T47D (cell line): ENCODE results near the gene TPST2.

GRCh38 chr22:24985157-24985390, 32.6 kb downstream of the KIAA1671 start:
- RRBS = no CpG with 5 or more reads among the region's 5 CpGs

GRCh38 chr22:25006452-25007092, 54.1 kb downstream of the KIAA1671 start:
- RRBS = no CpG with 5 or more reads among the region's 7 CpGs

DNA sequence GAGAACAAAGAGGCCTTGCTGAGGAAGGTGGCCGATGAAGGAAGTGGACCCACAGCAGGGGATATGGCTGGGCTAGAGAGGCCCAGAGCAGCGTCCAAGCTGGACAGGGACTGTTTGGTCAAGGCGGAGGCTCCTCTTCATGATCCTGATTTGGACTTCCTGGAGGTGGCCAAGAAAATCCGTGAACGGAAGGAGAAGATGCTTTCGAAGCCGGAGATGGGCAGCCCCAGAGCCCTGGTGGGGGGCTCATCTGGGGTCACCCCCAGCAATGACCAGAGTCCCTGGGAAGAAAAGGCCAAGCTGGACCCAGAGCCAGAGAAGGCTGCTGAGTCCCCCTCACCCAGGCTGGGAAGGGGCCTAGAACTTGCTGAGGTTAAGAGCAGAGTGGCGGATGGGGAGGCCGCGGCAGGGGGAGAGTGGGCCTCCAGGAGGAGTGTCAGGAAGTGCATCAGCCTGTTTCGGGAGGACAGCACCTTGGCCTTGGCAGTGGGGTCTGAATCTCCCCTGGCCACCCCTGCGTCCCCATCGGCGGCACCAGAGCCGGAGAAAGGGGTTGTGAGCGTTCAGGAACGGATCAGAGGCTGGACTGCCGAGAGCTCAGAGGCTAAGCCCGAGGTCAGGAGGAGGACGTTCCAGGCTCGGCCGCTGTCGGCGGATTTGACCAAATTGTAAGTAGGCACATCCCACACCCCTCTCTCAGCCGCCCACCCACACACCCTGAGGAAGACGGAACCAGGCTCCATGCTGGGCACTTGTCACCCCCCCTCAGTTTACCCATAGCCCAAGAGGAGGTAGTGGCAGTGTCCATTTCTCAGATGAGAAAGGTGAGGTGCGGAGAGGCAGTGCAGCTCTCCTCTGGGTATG, 76.6 kb downstream of the KIAA1671 start:
- RRBS = no CpG with 5 or more reads among the region's 27 CpGs

GRCh38 chr22:25053255-25053654, 100.7 kb downstream of the KIAA1671 start:
- RRBS = no CpG with 5 or more reads among the region's 7 CpGs

DNA sequence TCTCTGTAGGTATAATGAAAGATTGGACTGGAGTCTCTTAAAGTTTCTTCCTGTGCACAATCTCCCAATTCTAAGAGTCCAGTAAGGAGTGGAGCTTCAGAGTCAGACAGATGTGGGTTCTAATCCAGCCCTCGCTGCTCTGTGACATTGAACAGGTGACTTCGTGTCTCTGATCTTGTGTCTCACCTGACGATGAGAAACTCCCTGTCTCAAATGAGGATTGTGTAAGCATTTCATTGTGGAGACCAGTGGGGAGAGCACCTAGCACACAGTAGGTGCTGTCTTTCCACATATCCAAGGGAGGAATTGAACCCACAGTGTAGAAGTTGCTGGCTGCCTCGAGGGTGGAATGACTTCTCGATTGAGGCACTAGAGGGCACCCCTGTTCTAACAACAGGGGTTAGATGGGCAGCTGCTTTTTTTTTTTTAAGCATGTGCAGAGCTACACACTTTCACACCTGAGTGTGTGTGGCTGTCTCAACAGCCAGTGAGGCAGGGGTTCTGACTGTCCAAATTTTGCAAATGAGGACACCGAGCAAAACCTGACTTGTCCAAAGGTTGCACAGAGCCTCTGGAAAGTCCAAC, 118.4 kb upstream of the CRYBB3 start:
- RRBS = no CpG with 5 or more reads among the region's 6 CpGs

GRCh38 chr22:25183900-25184322, 15.7 kb upstream of the CRYBB3 start:
- RRBS = no CpG with 5 or more reads among the region's 9 CpGs

GRCh38 chr22:25419362-25420363, 144.8 kb upstream of the GRK3 start:
- RRBS = no CpG with 5 or more reads among the region's 29 CpGs

- RRBS = no CpG with 5 or more reads among the region's 1 CpG
These were observed 44.1 kb upstream of the MYO18B start for GRCh38 chr22:25697835-25698327.

- RRBS = no CpG with 5 or more reads among the region's 5 CpGs
These were observed 6.7 kb downstream of the MYO18B start for GRCh38 chr22:25748501-25749184.

DNA sequence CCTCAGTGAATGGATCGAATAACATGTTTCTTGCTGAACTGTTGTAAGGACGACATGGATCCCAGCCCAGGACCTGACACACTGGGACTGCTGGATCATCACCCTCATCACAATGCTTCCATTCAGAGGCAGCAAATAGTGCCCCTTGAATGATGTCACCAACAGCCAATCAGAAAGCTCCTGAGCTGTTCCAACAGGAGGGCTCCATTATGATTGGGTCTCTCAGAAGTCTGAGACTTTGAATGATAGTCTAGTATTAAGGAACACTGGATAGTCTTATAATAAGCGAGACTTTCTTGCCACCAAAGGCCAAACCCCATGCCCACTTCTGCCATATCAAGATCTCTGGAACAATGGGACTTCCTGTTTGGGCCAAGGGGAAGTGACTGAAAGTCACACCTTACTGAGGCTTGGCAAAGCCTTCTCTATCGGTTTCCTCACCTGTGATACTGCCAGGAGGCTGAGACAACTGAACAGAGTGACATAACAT, 159.0 kb downstream of the MYO18B start:
- RRBS = no CpG with 5 or more reads among the region's 4 CpGs

DNA sequence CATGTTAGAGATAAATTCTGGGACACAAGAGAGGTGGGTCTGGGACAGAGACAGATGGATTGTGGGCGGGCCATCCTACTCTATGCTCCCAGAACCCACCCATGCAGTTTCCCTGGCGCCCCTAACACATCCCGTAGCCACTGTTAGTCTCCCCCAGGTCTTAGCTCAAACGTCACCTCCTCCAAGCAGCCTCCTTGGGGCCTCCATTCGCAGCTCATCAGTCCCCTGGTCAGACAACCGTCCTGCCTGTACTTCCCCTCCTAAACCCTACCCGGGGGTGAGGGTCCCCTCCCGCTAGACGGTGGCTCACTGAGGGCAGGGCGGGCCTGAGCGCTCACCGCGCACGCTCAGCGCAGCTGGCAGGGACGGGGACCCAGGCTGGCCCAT, 713 bp upstream of the ASPHD2 start:
- RRBS = no CpG with 5 or more reads among the region's 16 CpGs

DNA sequence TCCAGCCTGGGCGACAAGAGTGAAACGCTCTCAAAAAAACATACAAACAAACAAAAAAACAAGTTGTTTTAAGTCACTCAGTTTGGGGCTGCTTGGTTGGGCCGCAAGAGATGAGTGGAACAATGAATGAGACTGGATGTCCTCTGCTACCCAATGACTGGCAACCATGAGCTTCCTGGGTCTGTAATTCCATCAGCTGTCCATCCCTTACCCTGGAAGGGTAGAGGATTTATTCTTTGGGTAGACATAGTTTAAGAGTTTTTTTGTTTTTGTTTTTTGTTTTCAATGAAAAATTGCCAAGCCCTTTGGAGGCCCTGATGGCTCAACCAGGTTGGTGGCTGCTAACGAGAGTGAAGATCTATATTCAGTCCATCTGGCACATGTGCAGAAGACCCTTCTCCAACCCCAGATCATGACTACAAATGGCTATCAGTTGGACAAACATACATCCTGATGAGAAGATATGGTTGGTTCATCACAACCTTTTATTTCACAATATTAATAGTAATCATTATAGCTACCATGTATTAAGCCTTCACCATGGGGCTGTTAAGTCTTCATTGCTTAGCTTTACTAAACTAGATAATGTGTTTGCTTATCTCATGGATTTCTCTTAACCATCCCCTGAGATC, 9.4 kb upstream of the TFIP11 start:
- RRBS = no CpG with 5 or more reads among the region's 4 CpGs

DNA sequence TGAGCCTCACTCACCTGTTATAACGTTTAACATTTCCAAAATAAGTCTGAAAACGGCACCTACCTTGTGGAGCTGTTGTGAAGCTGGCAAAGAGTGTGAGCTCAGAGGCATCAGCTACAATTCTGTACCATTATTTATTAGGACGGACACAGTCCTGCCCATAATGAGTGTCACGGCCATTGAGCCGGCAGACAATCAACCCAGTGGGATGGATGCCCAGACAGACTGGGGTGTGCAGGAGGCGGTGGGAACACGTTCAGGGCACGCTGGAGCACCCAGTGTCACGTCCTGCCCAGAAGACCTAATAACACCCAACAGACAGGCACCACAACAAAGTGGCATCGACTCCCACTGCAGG, 34.5 kb downstream of the TPST2 start:
- RRBS = no CpG with 5 or more reads among the region's 10 CpGs

DNA sequence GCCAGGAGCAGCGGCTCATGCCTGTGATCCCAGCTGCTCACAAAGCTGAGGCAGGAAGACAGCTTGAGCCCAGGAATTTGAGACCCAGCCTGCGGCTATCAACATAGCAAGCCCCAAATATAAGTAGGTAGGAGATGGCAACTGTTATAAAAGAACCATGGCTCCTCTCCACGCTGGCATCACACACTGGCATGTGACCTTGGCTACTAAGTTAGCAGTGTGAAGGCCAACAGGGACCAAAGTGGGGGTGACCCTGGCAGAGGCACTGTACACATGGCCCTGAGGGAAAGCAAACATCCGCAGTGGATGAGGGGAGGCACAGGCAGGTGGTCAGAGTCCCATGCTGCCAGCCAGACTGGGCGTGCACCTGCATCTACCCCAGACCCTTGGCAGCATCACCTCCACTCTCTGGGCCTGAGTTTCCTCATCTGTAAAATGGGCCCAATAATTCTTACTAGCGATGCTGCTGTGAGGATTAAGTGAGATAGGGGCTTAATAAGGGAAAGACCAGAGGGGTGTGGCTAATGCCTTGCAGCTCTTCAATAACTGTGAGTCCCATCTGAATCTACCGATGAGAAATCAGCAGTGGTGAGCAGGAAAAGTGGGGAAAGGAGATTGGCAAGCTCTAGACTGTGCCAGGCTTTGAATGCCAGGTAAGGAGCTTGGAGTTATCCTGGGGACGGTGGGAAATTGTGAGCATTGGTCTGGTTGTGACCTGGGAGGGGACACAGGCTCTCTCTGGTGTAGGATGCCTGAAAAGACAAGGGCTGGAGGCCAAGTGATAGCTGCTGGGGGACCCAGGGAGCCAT, 32.8 kb downstream of the TPST2 start:
- RRBS = no CpG with 5 or more reads among the region's 8 CpGs

GRCh38 chr22:26561617-26562152, 28.2 kb downstream of the TPST2 start:
- RRBS = 63% methylated on average over 3 of the region's 8 CpGs

DNA sequence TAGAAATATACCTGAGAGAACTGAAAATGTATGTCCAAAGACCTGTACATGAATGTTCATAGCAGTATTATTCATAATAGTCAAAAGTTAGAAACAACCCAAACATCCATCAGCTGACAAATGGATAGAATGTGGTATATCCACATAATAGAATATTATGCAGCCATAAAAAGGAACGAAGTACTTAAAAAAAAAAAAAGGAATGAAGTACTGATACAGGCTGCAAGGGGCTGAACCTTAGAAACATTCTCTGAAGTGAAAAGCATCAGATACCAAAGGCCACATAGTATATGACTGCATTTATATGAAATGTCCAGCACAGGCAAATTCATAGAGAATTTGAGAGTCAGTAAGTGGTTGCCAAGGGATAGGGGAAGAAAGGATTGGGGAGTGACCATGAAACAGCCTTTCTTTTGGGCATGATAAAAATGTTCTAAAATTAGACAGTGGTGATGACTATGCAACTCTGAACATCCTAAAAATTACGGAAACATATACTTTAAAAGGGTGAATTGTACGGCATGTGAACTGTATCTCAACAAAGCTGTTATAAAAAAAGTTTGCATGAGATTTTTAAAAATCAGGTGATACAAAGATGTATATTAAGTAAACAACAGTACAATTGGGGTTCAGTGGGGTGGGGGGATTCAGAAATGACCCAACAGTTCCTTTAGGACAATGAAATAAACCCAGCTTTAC, 1.8 kb downstream of the TPST2 start:
- RRBS = no CpG with 5 or more reads among the region's 3 CpGs

GRCh38 chr22:26590013-26590666, at the start of gene TPST2:
TPST2 (minus strand) TSS chr22:26590132.
- RRBS = 2% methylated on average over 14 of the region's 47 CpGs

DNA sequence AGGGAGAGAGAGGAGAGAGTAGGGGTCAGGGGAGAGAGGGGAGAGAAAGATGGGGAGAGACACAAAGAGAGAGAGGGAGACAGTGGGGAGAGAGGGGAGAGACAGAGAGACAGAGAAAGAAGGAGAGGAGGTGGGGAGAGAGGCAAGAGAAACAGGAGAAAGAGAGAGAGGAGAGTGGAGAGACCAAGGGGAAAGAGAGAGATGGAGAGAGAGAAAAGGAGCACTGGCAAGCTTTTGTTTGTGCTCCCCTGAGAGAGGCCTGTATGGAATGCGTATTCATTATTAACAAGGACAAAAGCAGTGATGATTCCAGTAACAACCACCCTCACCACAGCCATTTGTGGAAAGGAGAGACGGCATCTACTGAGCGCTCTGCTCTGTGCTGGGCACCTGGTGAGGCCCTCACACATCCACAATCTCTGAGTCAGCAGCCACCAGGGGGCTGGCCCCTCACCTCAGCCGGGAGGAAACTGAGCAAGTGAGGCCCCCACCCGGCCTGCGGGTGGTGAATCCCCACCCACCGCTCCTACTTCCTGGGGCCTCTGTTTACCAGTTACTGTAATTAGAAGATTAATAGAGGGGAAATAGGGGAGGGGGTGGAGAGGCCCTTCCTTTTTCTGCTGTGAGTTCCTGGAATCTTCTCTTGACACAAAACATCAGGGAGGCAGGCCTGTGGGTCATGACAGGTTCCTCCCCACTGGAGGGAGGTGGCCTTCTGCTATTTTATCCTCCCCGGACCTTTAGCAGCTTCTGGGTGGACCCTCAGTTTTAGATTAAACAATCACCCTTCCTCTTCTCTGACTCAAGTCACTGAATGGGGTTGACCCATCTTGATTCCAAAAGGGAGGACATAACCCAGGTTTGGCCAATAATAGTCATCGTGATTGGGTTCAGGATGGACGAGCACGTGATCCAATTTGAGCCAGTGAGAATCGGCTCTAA, 21.1 kb downstream of the CRYBA4 start:
- RRBS = no CpG with 5 or more reads among the region's 12 CpGs

- RRBS = no CpG with 5 or more reads among the region's 38 CpGs
These were observed 36.9 kb downstream of the CRYBA4 start for GRCh38 chr22:26658250-26659420.

GRCh38 chr22:26980984-26981598, 359.3 kb downstream of the CRYBA4 start:
- RRBS = no CpG with 5 or more reads among the region's 9 CpGs